ENCODE data around the genes LRFN1 and ZFP36.

- PRO-cap, 3 experiments: no peak in any of the 3 experiments
- RRBS: no CpG with 5 or more reads among the region's 39 CpGs
These were observed 8.1 kb upstream of the ECH1 start for GRCh38 chr19:38839246-38840558.

DNA sequence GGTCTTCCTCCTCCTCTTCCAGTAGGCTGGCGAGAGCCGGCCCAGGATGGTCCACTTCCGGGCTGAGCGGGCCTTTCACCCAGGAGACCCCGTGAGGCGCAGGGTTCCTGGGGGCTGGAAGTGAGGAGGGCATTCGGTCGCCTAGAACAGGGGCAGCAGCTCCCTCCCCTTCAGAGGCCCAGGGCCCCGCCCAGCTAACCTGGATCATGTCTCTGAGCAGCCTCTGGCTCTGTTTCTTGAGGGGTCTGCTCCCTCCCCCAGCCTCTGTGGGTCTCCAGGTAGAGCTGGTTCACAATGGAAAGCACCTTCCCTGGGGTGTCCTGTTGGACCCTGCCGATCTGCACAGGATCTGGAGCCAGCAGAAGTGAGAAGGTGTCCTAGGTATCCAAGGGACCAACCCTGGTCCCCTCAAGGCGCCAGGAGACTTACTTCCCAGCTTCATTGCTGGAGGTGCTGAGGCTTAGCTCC, 7.2 kb downstream of the RINL start:
- PRO-cap, 3 experiments: no peak in any of the 3 experiments
- RRBS: no CpG with 5 or more reads among the region's 11 CpGs

- PRO-cap, 3 experiments: no peak in any of the 3 experiments
- RRBS: no CpG with 5 or more reads among the region's 15 CpGs
These were observed 332 bp downstream of the SIRT2 start for GRCh38 chr19:38899142-38899429.

DNA sequence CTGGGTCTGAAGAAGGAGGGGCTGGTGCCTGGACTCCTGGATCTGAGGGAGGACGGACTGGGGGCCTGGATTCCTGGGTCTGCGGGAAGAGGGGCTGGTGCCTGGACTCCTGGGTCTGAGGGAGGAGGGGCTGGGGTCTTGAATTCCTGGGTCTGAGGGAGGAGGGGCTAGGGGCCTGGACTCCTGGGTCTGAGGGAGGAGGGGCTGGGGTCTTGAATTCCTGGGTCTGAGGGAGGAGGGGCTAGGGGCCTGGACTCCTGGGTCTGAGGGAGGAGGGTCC, 242 bp upstream of the NCCRP1 start:
- PRO-cap, 3 experiments: no peak in any of the 3 experiments
- RRBS: no CpG with 5 or more reads among the region's 2 CpGs

DNA sequence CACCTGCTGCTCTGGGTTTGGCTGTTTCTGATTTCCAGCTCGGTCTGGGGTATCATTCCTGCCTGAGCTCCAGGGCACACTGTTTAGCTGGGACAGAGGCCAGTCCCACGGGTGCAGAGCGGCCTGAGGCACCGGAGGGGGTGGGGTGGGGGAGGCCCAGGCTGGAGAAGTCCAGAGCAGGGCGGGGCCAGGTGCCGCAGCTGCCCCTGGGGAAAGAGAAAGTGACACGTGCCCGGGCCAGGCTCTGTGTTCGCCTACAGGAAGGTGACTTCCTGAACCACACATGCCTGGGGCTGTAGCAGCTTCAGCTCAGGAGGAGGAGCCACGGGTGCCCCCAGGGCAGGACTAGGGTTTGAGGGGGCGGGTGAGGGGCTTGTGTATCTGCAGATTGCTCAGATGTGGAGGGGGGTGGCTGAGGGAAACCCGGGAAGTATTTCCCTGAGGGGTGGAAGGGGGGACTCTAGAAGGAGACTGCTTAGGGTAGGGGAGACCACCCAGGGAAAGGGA, 7.0 kb downstream of the IFNL3 start:
- PRO-cap, 3 experiments: no peak in any of the 3 experiments
- RRBS: 3% methylated on average over 3 of the region's 12 CpGs

- PRO-cap, 3 experiments: peak in 3 of 3 experiments; most common plus-strand start chr19:39320988 (in 2); most common minus-strand start chr19:39320848 (in 3)
- RRBS: 2% methylated on average over 47 of the region's 102 CpGs
These were observed at the start of gene LRFN1 for GRCh38 chr19:39320516-39321388. LRFN1 (minus strand) TSS chr19:39320863.

DNA sequence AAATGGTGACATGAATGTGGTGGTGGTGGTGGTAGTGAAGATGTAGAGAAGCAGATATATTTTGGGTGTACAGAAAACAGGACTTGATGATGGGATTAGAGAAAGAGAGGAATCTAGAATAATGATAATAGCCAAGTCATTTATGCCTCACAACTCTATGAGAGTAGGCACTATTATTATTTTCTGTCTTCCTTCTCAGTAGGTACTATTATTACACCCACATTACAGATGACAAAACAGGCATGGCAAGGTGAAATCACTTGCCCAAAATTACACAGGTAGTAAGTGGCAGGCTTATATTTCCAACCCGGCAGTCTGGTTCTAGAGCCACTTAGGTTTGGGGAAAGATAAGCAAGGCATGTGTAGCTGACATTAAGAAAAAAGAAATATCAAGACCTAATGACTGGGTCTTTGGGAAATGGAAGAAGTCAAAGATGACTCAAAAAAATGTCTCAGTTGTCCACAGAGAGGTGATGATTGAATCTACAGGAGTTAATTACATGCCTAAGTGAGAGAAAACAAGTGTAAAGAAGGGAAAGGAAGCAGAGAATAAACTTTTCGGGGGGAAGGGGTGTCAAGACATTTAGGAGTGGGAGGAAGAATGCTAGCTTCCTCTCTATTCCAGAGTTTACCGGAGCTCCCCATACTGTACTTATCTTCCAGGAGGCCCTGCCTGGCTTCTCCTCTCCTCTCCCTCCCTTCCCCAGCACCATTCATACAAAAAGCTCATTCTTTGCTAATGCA, 6.7 kb downstream of the SAMD4B start:
- PRO-cap, 3 experiments: no peak in any of the 3 experiments
- RRBS: no CpG with 5 or more reads among the region's 3 CpGs

GRCh38 chr19:39399473-39400803, 6.7 kb upstream of the ZFP36 start:
- PRO-cap, 3 experiments: no peak in any of the 3 experiments
- RRBS: no CpG with 5 or more reads among the region's 18 CpGs

GRCh38 chr19:39406028-39406964, at the start of gene ZFP36:
ZFP36 (plus strand) TSS chr19:39406847.
- PRO-cap, 3 experiments: peak in 3 of 3 experiments; most common plus-strand start chr19:39406847 (in 3); most common minus-strand start chr19:39406686 (in 3)
- RRBS: 3% methylated on average over 9 of the region's 51 CpGs

DNA sequence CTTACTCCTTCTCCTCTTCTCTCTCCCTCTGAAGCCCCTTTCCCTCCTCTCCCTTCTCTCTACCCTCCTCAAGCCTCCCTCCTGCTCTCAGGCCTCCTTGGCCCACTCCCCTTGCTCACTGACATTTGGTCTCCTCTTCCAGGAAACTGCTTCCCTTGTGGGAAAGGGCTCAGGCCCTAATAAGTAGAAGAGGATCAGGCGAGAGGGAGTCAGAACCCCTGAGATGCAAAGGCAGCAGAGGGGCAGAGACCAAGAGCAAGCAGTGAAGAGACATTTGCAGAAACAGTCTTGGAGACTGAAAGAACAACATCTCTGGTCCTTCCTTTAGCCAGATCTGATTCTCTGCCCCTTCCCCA, 1.9 kb upstream of the PLEKHG2 start:
- PRO-cap, 3 experiments: no peak in any of the 3 experiments
- RRBS: no CpG with 5 or more reads among the region's 1 CpG

GRCh38 chr19:39423761-39424551, 11.5 kb downstream of the PLEKHG2 start:
- PRO-cap, 3 experiments: no peak in any of the 3 experiments
- RRBS: 90% methylated on average over 4 of the region's 13 CpGs

DNA sequence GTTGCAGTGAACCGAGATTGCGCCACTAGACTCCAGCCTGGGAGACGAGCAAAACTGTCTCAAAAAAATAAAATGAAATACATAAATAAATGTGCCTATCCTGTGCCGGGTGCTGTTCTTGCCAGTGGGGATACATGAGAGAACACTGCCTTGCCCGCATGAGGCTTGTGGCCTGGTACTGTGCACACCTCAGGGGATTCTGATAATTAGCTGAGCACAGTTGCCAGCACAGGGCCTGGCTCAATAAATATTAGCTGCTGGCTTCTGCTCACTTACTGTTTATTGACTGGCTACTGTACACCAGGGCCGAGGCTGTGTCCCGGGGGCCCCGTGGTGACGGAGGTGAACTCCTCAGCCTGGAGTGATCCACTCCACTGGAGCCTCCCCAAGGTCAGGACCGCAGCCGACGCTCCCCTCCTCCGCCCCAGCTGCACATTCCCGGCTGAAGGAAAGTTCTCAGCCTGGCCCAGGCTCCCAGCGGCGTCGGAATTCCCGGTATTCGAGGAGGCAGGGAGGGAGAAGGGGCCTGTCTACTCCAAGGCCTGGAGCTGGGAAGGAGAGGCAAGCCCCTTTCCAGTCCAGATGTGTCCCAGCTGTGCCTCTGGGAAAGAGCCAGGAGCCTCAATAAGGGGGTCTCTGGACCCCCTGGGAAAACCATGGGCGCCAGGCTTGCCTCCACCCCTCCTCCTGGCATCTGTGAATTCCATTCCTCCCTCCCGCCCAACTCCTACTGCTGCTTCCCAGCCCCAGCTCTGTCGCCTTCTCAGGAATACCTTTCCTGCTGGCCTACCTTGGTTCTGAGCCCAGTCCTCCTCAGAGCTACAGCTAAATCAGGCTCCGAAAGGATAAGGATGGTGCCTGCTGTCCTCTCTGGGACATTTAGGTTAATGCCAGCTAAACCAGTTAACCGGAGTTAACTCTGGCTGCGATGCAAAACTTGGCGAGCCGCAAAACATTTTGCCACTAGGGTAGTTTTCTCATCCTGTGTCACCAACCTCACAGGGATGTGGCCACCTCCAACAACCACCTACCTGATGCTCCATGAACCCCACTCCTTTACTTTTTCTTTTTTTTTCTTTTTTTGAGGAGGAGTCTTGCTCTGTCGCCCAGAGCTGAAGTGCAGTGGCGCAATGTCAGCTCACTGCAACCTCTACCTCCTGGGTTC, 7.2 kb downstream of the RPS16 start:
- PRO-cap, 3 experiments: peak in 1 of 3 experiments; most common plus-strand start position 459 of the sequence (in 1); most common minus-strand start position 376 of the sequence (in 1)
- RRBS: 8% methylated on average over 10 of the region's 29 CpGs

DNA sequence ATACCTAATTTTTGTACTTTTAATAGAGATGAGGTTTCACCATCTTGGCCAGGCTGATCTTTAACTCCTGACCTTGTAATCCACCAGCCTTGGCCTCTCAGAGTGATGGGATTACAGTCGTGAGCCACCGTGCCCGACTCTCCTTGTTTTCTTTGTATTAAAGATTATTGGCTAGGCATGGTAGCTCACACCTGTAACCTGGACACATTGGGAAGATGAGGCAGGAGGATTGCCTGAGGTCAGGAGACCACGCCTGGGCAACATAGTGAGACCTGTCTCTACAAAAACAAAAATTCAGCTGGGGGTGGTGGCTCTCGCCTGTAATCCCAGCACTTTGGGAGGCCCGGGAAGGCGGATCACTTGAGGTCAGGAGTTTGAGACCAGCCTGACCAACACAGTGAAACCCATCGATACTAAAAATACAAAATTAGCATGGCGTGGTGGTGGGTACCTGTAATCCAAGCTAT, 3.3 kb downstream of the RPS16 start:
- PRO-cap, 3 experiments: no peak in any of the 3 experiments
- RRBS: no CpG with 5 or more reads among the region's 9 CpGs

- PRO-cap, 3 experiments: peak in 3 of 3 experiments; most common plus-strand start chr19:39436156 (in 1)
- RRBS: no CpG with 5 or more reads among the region's 21 CpGs
These were observed 269 bp upstream of the RPS16 start for GRCh38 chr19:39436051-39436385.

DNA sequence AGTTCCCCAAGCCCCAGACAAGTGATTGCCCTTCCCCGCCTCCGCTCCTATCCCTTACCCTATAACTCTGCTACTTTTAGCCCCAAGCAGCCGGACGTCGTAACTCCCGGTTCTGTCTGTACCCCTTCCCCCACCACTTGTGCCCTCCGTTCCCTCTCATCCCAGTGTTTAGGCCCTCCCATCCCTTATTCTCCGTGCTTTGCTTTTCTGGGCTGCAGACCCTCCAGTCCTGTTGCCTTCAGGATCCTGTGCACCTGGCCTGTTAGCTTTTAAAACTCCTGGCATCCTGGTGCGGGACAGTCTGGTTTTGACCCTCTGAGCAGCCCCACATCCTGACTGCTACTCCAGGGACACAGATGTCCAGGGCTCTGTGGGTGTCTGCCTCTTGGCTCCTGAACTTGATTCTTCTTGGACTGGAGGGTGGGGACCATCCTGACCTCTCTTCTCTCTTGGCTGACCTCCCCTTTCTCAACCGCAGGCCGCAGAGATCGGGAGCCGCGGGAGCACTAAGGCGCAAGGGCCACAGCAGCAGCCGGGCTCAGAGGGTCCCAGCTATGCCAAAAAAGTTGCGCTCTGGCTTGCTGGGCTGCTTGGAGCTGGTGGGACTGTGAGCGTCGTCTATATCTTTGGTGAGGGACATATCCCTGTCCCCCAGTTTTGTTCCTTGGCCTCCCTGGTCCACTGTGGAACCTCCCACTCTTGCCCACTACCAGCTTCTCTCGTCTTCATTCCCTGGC, 935 bp downstream of the TIMM50 start:
- PRO-cap, 3 experiments: no peak in any of the 3 experiments
- RRBS: no CpG with 5 or more reads among the region's 20 CpGs

DNA sequence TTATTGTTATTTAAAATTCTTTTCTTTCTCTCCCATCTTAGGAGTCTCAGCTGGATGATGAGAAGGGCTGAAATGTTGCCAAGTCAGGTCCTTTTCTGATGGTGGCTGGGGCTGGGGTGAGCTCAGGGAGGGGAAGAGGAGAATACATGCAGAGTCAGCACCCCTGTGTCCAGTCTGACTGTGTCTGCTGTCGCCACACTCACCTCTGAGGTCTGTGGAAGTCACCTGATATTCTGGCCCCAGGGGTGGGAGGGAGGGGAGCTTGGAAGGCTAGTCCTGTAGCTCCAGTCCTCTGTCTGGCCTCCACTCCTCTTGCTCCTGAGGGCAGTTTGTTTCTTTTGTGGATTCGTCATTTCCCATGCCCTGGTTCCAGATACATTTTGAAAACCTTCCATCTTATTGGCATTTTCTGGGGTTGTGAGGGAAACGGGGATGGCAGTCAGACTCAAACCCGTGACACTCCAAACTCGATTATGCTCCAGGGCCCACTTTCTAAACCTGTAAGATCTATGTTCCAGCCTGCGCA, 5.2 kb downstream of the SELENOV start:
- PRO-cap, 3 experiments: no peak in any of the 3 experiments
- RRBS: no CpG with 5 or more reads among the region's 6 CpGs

- PRO-cap, 3 experiments: no peak in any of the 3 experiments
- RRBS: 93% methylated on average over 6 of the region's 28 CpGs
These were observed 5.5 kb downstream of the DYRK1B start for GRCh38 chr19:39828229-39829058.

- PRO-cap, 3 experiments: no peak in any of the 3 experiments
- RRBS: no CpG with 5 or more reads among the region's 11 CpGs
These were observed 32.7 kb upstream of the FBL start for GRCh38 chr19:39878977-39879249.

DNA sequence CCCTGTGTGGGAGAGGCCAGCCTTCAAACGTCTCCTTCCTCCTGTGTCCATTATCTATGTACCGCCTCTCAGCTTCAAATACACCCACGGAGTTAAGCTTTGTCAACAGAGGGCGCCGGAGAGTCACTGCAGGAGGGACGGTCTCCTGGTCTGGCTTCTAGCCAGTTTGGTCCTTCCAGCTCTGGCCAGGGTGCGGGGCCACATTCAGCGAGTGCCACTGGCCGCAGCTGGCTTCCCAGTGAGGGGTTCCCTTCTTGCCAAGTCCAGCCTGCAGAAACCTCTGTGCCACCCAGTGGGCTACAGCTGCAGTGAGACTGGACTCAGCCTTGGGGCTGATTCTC, 51.6 kb upstream of the FBL start:
- PRO-cap, 3 experiments: no peak in any of the 3 experiments
- RRBS: no CpG with 5 or more reads among the region's 9 CpGs

GRCh38 chr19:39935992-39936341, 35.0 kb upstream of the PSMC4 start:
- PRO-cap, 3 experiments: no peak in any of the 3 experiments
- RRBS: no CpG with 5 or more reads among the region's 2 CpGs

Measured in breast (tissue), 4 donors.